HL-60 (cell line): ENCODE data around the genes SPATA21, NECAP2 and PADI4.

DNA sequence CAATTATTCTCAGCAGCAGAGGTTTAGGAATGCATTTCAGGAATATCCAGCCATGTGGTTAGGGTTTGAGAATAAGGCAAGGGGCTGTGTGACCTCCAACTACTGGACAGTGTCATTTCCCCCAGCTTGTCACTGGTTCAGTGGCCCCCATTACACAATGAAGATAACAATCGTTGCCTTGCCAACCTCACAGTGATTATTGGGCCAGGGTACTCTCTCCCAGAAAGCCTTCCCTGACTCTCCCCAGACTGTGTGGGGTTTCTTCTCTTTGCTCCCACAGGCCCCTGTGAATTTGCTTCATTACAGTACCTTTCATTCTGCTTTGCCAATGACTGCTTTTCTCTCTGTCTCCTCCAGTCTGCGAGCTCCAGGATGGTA, at the start of gene SPATA21:
TSS of gene SPATA21 (minus strand) at position 142 of the 378 bp plus-strand sequence.
- RRBS: no CpG with 5 or more reads among the region's 2 CpGs

GRCh38 chr1:16440118-16440889, at the start of gene NECAP2:
NECAP2 (plus strand) TSS chr1:16440724.
- RRBS: 2% methylated on average over 6 of the region's 48 CpGs

DNA sequence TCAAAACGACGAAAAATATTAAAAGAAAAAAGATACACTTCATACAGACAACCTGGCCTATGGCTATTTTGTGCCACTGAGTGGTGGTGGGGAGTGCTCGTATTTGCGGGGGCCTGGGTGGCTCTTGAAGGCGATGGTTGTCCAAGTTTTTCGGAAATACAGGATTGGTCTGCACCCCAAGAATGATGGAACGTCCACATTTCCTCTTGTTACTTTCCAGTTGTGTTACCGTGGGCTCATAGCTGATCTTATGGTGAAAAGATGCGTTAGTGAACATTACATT, 986 bp downstream of the NECAP2 start:
- RRBS: no CpG with 5 or more reads among the region's 9 CpGs

- RRBS: no CpG with 5 or more reads among the region's 4 CpGs
Observed at GRCh38 chr1:16684921-16685330, 236.8 kb upstream of the CROCC start.

DNA sequence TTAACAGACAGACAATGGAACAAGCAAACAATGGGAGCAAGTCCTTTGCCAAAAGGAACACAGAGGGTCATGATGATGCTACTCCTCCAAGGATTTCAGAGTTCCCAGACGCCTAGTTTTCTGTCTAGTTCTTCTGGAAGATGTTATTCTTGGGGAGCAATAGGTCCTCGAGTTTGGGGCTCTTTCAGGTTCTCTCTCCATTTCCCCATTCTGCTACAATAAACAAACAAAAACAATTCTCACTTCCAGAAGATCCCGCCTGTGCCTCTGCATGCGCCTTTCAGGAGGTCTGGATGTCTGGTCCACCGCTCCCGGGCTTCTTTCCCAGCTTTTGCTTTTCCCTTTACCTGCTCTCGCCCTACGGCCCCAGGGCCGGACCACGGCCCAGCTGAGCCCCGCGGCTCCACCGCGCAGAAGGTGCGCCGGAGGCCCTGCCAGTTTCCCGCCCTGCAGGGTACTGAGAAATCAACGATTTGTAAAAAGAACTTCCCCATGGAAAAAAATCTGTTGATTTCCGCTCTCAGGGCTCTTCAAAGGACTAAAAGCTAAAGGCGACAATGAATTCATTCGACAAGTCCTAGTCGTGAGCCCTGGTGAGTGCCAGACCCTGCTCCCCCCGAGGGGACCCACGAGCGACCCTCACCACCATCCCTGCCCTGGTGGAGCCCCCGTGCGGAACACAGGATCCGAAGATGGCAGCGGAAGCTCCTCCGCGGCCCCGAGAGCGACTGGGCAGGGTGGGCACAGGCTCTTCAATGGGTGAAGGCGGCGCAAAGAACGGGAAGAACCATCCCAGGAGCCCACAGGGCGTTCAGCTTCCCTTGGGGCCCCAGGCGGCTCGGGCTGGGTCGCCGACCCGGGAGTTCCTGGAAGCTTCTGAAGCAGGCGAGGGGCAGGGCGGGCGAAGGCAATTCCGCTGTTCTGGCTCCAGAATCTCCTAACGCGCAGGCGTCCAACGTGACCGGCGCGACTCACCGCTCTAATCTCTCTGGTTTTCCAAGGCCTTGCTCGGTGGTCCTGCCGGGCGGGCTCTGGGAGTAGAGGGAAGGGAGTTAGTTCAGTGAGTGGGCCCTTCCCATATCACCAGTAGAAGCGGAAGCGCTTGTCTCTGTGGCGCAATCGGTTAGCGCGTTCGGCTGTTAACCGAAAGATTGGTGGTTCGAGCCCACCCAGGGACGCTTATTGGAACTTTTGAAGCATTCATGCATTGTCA, 32.8 kb upstream of the CROCC start:
- RRBS: 31% methylated on average over 15 of the region's 67 CpGs

DNA sequence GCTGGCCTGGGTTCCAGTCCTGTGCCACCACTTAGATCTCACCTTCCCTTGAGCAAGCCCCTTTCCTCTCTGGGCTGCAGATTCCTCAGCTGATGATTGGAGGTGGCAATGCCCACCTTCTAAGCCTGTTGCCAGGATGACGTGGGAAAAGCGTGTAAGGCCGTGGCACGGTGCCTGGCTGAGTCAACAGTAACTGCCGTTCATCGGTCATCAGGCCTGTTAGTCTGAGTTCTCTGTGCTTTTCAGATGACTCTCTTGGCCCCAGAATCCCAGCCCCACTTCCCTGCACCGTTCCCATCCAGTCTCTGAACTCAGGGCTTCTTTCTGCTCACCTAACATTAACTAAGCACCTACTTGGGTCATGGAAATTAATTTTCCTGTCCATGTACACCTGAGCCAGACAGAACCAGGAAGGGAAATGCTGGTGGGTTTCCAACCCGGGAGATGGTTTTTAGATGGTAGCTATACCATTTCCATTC, 27.3 kb downstream of the CROCC start:
- RRBS: no CpG with 5 or more reads among the region's 8 CpGs

- RRBS: no CpG with 5 or more reads among the region's 11 CpGs
Observed at GRCh38 chr1:16966888-16967499, 13.4 kb downstream of the MFAP2 start.

GRCh38 chr1:17216252-17216584, 11.3 kb downstream of the PADI1 start:
- RRBS: no CpG with 5 or more reads among the region's 3 CpGs

DNA sequence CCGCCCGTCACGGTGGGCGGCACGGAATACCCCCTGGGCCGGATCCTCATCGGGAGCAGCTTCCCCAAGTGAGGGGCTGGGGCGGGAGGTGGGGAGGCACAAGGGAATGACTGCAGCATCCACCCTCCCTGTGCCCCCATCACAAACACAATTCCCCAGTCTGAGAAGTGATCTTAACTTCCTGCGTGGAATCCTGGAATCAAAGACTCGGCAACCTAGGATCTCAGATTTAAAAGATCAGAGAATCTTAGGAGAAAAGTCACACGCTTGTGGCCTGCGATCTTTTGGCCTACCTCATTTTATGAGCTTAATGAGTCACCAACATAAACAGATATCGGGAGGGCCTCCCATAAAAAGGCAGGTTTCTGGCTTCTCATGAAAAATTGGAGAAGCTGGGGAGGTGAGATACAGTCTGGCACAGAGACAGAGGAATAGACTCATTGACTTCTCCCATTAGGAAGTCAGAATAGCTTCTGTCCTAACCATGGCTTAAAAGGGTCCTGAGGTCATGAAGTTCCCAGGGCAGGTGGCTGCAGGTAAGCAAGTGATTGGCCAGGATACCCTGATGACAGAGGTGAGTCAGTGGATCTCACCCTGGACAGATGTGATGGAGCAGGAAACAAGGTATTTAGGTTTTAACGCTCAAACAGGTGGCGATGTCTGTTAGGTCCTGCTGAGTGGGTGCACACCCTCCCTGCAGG, 15.8 kb upstream of the PADI3 start:
- RRBS: 87% methylated on average over 5 of the region's 15 CpGs

- RRBS: no CpG with 5 or more reads among the region's 9 CpGs
Observed at GRCh38 chr1:17307796-17308408, at the start of gene PADI4. PADI4 (plus strand) TSS chr1:17308197.

- RRBS: no CpG with 5 or more reads among the region's 2 CpGs
Observed at GRCh38 chr1:17503195-17503567, 36.3 kb upstream of the ARHGEF10L start.

GRCh38 chr1:17519797-17520570, 19.5 kb upstream of the ARHGEF10L start:
- RRBS: no CpG with 5 or more reads among the region's 18 CpGs

GRCh38 chr1:17531338-17532544, 7.8 kb upstream of the ARHGEF10L start:
- RRBS: no CpG with 5 or more reads among the region's 12 CpGs

DNA sequence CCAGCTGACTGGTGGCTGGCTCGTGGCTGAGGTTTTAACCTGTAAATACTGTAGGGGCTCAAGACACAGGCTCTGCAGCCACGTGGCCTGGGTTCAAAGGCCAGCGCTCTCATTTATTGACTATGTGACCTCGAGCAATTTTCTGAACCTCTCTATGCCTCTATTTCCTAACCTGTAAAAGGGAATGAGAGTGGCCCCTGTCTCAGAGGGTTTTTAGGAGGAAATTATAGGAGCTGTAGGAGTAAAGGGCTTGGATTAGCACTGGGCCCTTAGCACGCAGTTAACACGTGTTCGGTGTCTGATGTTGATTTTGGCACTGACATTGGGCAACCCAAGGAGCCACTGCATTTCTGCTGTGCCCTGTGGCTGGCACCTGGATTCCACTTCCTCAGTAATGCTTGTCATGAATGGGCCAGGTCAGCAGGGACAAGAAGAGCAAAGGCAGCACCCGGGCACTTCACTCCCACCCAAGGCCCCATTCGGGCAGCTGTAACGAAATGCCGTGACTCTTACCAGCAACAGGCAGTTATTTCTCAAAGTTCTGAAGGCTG, 25.1 kb downstream of the ARHGEF10L start:
- RRBS: no CpG with 5 or more reads among the region's 11 CpGs

GRCh38 chr1:17569445-17570345, 30.2 kb downstream of the ARHGEF10L start:
- RRBS: no CpG with 5 or more reads among the region's 16 CpGs

DNA sequence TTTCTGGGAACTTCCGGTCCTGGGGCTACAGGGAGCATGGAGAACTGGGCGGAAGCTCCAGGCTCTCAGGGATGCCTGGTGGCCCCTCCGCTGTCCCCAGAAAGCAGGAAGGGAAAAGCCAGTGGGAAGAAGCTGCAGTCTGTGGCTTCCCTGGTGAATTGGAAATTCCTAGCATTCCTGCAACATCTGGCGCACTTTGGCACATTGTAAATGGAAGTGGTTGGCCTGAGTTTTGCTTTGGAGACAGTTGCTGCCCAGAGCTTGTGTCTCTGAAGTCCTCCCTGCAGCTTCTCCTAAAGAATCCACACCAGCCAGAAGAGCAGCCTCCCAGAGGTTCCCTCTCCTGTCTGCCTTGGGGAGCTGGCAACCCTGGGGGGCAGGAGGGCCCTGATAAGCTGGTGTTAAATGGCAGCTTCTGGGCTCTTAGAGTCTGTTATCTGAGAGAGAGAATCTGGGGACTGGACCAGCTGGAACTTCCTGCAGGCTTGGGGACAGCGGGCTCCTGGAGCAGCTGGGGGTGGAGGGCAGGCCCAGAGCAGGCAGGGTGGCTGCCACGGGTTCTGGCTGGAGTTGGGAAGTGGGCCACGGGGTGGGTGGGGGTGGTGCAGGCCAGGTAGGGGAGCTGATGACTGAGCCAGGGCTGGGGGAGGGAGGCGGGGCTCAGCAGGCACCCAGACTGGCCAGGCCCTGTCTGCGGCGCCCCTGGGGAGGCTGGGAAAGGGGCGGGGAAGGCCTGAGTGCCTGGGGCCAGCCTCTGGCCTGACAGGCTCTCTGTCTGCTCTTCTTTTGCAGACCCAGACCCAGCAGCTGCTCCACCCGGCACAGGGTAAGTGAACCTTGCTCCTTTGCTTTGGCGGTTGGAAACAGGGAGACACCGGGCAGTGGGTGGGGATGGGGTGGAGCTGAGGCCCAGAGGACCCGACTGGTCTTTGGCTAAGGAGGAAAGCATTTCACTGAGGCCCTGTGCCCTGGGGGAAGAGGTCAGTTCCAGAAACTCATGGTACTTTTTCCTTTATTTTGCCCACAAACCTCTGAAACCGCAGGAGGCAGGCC, 48.5 kb downstream of the ARHGEF10L start:
- RRBS: 15% methylated on average over 3 of the region's 16 CpGs

- RRBS: no CpG with 5 or more reads among the region's 14 CpGs
Observed at GRCh38 chr1:17597613-17598338, 58.3 kb downstream of the ARHGEF10L start.

DNA sequence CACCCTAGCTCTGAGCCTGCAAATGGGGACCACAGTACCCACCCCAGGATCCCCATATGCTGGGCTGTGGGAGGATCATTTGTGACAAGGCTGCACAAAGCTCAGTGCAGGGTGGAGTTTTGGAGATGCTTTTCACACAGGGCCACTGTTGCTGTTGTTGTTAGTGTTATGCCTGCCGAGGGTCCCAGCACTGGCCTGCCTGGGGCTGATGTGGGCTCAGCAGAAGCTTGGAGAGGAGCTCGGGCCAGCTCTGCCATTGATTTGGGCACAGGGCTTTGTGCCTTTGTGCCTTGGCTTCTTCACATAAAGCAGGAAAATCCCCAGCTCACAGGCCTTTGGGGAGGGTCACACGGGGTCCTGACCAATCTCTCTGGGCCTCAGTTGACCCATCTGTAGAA, 65.5 kb downstream of the ARHGEF10L start:
- RRBS: no CpG with 5 or more reads among the region's 3 CpGs

GRCh38 chr1:17634169-17635137, 95.0 kb downstream of the ARHGEF10L start:
- RRBS: 90% methylated on average over 4 of the region's 22 CpGs

GRCh38 chr1:18027621-18027939, 80.0 kb upstream of the IGSF21 start:
- RRBS: no CpG with 5 or more reads among the region's 2 CpGs